Metastatic Liver Carcinoma in the Lung (tissue), 2 donors: ENCODE measurements around a stretch of chr16.

DNA sequence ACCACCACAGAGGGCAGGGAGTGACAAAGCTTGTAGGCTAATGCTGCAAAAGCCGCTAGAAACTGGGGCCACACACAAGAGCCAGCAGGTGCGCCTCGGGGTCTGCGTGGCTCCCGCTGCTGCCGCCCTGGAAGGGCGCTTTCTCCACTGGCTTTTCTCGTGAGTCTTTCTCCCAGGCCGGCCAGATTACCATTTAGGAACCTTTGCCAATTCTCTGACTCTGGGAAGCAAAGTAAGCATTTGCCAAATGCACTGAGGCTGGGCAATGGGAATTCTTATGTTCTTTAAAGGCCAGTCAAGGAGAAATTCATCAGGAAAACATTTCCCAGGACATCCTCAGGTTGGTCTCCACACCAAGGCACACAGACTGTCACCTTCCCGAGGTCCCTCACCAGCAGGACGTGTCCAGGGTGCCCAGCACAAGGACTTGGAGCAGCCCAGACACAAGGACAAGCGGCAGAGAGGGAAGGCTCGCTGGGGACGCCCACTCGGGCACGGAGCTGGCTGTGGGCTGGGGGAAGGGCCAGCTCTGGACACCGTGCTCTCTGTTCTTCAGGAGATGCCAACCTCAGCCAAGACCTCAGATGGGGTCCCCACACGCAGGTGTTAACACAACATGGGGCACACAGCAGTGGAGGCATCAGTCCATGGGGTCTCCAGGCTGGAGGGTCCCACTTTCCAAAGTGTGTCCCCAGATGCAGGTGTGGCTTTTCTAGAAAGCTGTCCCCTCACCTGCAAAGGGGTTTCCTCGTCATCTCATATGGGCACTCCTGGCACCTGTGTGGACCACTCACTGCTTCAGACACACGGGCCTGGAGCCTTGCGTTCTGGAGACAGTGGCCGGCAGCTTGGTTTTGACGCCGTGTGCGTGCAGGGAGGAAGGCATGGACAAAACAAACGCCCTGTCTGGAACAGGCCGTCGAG is 12.7 kb upstream of the C16orf95 start:
- PRO-cap, 2 experiments, result no peak in any of the 2 experiments

DNA sequence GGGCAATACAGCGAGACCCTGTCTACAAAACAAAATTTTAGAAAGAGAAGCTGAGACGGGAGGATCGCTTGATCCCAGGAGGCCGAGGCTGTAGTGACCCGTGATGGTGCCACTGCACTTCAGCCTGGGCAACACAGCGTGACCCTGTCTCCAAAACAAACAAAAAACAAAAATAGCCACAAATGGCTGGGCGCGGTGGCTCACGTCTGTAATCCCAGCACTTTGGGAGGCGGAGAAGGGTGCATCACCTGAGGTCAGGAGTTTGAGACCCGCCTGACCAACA is 1.1 kb upstream of the FBXO31 start:
- PRO-cap, 2 experiments, result peak in 1 of 2 experiments; most common minus-strand start position 95 of the sequence (in 1)

- PRO-cap, 2 experiments, result no peak in any of the 2 experiments
Measured at GRCh38 chr16:87435264-87436033, 43.3 kb downstream of the MAP1LC3B start.

DNA sequence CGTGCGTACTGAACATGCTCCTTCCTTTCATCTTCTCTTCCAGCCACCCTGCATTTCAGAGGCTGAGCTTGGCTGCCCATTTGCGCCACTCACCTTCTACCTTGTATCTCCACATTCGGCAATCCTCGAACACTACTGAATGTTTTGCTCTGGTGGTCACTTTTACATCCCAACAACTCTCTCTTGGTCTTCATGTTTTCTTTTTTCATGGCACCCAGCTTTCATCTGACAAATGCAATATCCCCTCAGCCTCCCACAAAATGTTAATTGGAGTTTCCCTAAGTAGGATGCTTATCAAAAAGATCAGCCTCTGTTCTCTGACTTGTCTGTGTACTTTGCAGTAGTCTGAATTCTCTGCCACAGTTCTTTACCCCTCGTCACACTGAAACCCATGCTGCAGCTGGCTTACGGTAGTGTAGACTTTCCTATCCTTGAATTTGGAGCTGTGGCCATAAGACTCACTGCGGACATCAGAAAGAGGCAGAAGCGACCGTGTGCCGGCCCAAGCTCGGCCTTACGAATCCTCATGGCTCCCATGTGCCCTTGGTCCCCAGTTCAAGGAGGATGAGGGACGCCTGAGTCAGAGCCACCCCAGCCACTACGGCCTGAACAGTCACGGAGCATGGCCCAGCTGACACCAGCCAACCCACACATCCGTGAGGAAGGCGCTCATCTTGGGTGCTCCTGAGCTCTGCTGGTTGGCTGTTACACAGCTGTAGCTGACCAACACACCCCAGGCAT is 44.2 kb downstream of the ZCCHC14 start:
- PRO-cap, 2 experiments, result no peak in any of the 2 experiments

DNA sequence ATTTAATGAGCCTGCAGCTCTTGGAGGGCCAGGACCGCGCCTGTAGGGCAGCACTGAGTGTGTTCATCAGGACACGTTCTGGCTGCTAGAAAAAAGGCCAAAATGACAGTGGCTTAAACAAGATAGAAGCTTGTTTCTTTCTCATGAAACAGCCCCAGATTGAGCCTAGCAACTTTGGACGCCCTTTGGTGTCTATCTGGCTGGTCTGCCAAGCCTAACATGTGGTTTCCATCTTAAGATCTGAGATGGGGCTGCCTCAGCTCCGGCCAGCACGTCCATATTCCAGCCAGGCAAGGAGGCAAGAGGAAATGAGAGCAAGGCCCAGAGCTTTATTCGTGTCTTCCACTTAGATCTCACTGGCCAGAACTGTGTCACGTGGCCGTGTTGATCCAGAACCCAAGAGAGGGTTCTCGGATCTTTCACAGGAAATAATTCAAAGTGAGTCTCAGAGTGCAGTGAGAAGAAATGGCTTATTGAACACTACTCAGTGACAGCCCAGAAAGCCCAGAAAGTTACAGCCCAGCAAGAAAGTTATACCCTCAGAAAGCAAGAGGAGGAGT is 28.9 kb upstream of the ZCCHC14 start:
- PRO-cap, 2 experiments, result no peak in any of the 2 experiments

DNA sequence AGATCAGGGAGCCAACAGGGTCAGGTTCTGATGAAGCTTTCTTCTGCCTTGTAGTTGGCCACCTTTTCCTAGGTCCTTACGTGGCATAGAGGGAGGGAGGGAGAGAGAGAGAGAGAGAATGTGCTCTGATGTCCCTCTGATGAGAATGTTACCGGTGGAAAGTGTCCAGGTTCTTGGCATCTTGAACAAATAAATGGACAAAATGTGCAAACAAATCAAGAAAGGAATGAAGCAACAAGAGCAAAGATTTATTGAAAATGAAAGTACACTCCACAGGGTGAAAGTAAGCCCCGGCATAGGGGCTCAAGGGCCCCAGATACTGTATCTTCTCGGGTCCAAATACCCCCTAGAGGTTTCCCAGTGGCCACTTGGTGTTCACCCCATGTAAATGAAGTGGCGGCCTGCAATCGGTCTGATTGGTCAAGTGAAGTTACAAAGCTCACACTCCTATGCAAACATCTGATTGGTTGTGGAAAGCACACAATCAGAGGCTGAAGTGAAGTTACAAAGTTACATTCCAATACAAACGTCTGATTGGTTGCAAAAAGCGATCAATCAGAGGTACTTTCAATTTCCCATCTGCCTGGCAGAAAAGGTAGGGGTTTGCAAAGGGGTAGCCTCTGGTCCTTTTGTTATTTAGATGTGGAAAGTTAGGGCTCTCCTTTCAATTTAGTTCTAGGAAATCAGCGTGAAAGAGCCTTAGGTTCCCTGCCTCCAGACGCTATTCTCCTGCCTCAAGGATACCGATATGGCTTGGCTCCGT is 43.4 kb upstream of the ZCCHC14 start:
- PRO-cap, 2 experiments, result no peak in any of the 2 experiments

DNA sequence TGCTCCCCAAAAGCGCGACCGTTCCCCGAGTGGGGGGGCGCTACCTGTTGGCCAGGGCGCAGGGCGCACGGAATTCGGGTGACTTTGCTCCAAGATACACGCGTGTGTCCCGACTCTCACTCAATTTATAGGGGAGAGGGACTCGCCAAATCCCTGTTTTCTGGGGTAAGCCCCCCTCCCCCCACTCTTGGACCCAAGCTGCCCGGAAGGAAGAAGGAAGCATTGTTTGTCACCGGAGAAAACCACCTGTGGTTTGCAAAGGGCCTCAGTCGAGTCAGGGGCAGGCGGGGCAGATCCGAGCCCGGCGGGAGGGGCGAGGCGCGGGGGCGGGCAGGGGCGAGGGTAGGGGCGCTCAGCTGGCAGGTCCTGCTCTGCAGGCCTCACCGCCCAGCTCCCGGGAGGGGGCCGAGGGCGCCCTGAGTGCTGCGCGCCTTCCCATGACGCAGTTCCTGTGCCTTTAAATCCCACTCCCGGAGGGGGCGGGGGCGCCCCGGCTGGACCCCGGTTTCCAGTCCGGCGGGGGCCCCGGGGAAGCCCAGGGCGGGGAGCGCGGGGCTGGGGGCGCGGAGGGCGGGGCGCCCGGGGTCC is 448 bp upstream of the JPH3 start:
- PRO-cap, 2 experiments, result no peak in any of the 2 experiments

GRCh38 chr16:87740271-87740604 is 25.5 kb downstream of the KLHDC4 start:
- PRO-cap, 2 experiments, result no peak in any of the 2 experiments

- PRO-cap, 2 experiments, result no peak in any of the 2 experiments
Measured at GRCh38 chr16:87800429-87800845, 34.7 kb upstream of the KLHDC4 start.

DNA sequence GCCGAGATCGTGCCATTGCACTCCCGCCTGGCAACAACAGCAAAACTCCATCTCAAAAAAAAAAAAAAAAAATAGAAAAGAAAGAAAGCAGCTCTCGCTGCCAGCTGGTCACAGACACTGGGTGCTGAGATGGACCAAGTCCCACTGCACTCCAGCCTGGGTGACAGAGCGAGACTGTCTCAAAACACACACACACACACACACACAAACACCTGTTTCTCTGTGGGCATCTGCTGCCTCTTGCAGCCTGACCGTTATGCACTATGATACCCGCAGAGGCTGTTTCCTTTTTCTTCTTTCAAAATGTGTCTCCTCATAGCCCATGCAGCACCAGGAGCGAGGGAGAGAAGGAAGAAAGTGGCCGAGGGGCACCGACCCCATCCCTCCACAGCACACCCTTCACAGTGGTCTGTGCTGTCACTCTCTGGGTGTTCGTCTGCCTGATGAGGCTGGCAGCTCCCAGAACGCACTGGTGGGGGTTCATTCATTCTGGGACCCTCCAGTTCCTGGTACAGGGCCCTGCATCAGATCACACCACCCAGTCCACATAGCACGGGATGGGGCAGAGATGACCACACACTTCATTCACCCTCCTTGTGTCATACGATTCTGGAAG is 37.0 kb upstream of the KLHDC4 start:
- PRO-cap, 2 experiments, result no peak in any of the 2 experiments

- PRO-cap, 2 experiments, result no peak in any of the 2 experiments
Measured at GRCh38 chr16:87832363-87833696, 36.5 kb downstream of the SLC7A5 start.

DNA sequence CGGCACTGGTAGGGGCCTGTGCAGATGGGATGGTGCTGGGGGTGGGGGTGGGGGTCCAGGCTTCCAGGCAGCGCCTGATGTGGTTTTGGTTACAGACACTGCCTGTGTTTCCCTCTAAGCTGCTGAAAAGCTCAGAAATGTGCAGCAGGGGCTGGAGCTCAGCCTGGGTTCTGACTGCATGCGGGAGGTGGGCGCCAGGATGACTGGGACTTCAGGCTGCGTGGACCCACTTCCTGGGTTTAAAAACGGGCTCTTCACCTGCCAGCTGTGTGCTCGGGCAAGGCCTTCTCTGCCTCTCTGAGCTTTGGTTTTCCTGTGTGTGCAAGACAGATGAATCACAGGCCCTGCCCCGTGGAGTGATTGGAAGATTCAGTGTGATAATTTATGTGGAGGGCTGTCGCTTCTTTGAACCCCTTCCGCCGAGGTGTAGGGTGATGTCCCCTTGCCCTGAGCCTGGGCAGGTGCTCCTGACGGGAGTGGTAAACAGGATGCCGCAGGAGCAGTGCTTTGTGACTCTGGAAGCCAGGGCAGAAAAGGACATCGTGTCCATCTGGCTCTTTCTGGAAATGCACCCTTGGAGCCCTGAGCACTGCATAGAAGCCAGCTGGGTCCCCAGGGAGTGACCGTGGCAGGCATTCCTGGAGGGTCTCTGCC is 28.3 kb upstream of the SLC7A5 start:
- PRO-cap, 2 experiments, result no peak in any of the 2 experiments

DNA sequence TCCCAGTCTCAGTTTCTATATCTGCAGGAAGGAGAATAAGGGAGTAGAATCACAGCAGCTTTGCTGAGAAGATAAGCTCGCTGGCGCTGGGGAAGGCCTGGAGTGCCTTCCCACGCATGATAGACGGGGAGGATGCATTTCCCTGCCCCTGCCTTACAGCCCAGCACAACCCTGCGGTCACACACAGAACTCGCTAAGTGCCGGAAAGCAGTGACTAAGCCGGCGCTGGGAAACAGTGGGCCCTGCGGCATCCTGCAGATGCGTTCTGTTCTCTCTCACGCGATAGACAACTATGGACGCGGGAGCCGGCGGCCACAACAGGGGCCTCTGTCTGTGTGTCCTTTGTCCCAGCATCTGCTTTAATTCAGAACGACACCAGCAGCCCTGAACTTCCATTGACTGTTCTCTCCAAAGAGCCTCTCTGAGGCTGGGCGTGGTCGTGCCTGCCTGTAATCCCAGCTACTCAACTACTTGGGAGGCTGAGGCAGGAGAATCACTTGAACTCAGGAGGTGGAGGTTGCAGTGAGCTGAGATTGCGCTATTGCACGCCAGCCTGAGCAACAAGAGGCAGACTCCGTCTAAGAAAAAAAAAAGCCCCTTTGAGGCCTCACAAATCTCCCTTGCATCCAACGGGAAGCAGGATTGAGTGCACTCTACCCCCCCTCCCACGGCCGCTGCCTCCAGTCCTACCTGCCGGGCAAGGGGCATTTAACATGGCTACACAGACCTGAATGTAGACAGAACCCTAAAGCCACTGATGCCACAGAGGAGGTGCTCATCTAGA is 4.6 kb downstream of the CA5A start:
- PRO-cap, 2 experiments, result no peak in any of the 2 experiments

- PRO-cap, 2 experiments, result no peak in any of the 2 experiments
Measured at GRCh38 chr16:87935981-87936288, 394 bp downstream of the CA5A start.

- PRO-cap, 2 experiments, result no peak in any of the 2 experiments
Measured at GRCh38 chr16:87953379-87953891, 2.2 kb downstream of the BANP start.

DNA sequence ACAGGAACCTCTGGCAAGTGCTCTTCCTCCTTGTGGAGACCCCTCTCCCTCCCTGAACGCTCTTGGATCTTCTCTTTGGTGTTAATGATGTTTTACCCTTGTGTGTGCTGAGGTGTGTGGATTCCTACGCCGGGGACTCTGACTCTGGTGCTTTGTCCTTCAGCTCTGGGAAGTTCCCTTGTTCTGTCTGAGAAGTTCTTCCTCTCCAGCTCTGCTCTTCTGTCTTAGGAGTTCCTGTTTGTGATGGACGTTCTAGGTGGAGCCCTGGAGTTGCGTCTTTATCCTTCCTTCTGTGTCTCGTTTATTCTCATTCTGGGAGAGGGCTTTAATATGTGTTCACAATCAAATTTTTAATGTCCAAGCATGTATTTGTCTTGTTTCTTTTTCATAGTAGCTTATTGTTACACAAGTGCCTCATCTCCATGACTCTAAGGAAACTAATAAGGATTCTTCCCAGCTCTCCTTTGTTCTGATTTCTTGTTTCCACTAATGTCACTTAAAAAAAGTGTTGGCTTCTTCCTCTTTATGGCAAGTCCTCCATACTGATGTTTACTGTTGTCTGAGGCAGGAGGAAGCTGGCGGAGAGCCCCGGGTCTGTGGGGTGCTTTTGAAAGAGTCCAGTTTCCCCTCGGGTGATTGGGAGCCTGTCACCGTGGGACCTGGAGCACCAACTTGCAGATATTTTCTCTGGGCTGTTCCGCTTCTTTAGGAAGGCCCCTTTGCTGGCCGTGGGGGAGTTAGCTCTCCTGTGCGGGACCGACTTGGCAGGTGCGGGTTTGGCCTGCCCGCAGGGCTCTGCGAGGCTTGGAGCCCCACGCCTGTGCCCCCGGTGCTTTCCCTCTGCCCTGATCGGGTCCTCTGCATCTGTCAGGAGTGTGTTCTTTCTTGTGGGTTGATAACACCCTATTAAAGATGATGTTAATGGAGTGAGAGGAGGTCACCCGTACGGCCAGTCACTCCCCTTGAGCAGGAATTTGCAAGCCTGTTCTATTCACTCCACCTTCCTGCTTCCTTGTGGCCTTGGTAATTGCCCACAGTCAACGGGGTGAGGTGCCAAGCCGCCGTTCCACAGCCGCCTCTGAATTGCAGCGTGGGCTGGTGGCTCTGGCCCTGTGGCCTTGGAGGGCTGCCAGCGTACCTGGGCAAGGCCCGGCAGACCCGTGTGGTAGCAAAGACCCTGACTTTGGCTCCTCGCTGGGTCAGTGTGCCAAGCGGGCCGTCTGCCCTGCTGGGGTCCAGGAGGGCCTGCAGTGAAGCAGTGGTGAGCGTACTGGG is 3.1 kb downstream of the BANP start:
- PRO-cap, 2 experiments, result peak in 1 of 2 experiments; most common plus-strand start position 244 of the sequence (in 1); most common minus-strand start position 189 of the sequence (in 1)

DNA sequence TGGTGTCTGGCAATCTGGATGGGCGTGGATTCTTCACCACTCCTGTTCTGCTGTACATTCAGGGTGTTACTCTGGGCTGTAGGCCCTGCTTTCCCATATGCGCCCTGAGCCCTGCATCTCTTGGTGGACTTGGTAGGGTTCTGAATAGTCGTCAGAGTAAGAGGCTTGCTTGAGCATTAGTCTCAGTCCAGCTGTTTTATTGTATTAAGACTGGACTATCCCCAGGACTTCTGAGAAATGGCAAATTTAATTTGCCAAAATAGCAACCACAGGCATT is 14.9 kb downstream of the BANP start:
- PRO-cap, 2 experiments, result no peak in any of the 2 experiments

GRCh38 chr16:88016858-88017399 is 65.7 kb downstream of the BANP start:
- PRO-cap, 2 experiments, result no peak in any of the 2 experiments

GRCh38 chr16:88068981-88070355 is 118.2 kb downstream of the BANP start:
- PRO-cap, 2 experiments, result no peak in any of the 2 experiments

DNA sequence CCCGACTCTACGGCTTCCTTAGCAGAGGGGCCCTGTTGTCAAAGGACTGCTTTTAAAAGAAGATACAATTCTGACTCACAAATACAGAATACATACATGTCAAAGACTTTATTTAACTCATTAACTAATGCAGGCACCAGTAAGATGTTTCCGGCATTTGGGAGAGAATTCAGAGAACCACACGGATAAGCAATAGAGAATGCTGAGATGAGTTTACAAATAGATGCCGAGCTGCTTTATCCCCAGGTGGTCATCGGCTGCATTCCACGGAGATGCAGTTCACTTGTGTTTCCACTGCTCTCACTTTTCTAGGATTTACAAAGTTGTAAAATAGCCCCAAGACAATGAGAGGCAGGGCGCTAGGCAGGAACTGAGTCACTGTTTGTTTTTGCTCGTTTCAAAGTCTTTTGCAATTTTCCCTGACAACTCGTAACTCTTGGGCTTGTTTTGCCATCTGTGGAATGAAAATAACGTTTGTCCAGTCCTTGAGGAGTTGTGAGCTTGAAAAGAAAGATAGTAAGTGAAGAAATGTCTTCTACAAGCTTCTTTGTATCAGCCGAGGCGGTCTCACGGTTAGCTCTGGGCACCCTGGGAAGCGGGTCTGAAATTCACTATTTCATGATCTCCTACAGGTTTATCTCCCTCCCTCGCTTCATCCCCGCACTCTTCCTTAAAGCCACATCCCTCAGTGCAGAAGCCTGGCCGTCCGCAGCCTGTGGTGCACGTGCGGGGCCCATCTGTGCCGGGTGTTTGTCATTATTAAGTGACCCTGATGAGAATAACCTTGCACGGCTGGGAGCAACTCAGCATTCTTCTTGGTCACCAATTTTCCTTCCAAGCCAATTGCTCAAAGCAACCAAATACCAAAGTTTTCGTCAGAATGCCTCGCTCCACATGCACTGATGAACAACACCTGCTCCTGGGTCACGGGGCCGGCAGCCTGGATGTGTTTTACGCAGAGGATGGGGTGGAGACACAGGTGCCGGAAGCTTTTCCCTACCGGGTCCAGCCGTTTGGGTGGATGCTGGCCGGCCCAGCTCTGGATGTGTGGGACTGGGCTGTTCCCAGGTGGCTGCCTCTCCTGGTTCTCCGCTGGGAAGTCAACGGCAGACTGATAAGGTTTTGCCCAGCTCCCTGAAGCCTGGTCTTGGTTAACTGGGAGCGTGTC is 167.8 kb downstream of the BANP start:
- PRO-cap, 2 experiments, result no peak in any of the 2 experiments